Peyer's patch (tissue), 4 donors: ENCODE measurements around a stretch of chr16.

DNA sequence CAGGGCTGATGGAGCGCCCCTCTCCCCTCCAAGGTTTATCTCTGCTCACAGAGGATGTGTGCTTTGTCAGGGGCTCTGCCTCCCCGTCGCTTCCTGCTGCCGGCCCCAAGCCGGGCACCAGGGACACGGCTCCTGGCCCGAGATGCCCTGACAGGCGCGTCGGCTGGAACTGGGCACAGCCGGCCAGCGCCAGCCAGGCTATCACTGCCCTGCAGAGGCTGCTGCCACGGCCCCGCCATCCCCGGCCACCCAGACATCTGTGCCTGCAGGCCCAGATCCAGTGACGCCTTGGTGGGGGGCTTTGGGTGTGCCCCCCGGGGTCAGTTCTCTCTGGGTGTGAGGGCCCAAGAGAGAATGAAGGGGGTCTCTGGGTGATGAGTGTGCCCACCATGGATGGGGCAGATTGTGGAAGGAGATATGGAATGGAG is 95.2 kb upstream of the GSE1 start:
- PRO-cap: no peak
- RAMPAGE, long total RNA, 4 experiments: no peak in any of the 4 experiments

DNA sequence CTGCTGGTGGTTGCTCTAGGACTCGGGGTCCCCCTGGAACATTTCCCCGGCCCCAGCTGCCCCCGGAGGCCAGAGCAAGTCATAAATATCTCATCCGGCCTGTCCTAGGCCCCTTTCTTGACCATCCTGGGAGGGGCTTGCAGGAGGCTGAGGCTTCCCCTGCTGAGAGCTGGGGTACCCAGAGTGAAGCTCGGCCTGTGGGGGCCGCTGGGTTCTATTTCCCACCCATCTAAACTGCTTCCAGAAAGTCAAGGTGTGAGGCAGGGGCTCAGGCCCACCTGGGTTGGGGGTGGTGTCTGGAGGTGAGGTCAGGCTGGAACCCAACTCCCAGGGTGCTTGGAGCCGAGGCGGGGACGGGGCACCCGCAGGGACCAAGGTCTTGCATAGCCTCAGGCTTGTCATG is 51.5 kb upstream of the GSE1 start:
- PRO-cap: no peak
- RAMPAGE, long total RNA, 4 experiments: no peak in any of the 4 experiments

- PRO-cap: no peak
- RAMPAGE, long total RNA, 4 experiments: no peak in any of the 4 experiments
Measured at GRCh38 chr16:85564242-85565106, 48.6 kb upstream of the GSE1 start.

DNA sequence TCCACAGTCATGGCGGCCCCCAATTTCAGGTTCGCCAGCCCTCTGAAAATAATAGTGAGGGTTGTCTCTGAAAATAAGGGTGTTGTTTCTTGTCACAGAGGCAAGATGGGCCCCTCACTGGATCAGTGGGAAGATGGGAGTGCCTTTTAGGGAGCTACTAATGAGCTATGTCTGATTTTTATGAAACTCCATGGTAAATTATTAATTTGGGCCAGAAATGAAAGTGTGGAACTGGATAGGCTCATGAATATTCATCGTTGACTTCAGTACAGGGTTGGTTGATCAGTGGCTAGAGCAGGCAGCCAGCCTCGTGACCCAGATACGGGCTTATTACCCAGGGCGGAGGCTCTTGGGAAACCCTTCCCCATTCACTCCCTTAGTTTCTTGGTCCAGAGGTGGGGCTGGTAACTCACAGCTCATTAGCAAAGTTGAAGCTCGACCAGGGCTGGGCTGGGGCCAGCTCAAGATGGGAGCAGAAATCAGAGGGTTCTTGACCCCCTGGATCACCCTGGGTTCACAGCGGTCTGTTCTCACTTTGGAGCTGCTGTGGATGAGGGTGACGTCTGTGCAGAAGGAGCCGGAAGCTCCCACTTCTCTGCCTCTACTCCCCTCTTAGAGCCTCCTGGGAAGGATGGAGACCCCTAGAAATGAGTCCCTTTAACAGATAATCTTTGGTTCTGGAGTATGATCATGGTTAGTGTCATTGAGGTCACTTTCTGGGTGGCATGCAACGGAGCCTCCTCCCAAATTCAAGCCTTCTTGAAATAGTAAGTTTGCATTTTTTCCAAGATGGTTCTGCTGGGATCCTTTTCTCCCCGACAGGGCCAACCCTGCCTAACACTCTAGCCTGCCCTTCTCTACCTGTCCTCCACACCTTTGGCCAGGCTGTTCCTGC is 44.6 kb upstream of the GSE1 start:
- PRO-cap: bidirectional peak, plus-strand start at position 379 of the sequence, minus-strand start at position 135 of the sequence
- RAMPAGE, long total RNA, 4 experiments: no peak in any of the 4 experiments

DNA sequence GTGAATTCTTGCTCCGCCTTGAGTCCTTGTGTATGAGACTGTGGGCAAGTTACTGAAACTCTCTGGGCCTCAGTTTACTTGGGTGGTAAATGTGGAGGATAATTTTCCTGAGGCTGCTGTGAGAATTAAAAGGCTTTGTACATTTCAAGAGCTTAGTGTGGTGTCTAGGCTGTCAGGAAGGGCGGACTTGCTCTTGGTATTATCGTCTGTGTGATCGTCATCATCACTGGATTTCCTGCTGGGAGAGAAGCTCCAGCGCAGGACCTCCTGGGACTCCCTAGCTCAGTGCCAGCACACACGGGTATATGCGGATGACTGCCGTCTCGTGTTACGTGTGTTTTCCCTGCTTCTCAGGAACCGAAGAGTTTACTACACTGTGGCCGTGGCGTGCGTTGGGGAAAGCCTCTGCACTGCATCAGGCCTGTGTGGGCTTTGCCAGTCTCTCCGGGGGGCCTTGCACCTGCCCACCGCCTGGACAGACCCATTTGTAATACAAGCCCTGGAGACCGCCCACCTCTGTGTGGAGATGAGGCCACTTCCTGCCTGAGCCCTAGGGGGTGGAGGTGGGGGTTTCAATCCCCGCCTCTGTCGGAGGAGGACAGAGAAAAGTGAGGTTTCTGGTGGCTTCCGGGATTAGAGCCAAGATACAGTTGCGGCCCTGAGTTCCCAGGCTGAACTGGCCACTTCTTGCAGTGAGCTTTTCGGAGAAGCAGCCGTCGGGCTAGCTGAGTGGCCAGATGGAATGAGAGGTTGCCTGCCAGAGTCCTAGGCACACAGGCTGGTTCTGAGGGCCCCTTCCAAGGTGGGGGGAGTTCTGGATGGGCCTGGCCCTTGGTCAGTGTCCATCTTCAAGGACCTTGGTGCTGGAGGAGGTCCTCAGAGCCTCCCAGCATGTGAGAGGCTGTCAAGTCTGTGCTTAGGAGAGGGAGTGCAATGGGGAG is 43.5 kb upstream of the GSE1 start:
- PRO-cap: no peak
- RAMPAGE, long total RNA, 4 experiments: no peak in any of the 4 experiments

DNA sequence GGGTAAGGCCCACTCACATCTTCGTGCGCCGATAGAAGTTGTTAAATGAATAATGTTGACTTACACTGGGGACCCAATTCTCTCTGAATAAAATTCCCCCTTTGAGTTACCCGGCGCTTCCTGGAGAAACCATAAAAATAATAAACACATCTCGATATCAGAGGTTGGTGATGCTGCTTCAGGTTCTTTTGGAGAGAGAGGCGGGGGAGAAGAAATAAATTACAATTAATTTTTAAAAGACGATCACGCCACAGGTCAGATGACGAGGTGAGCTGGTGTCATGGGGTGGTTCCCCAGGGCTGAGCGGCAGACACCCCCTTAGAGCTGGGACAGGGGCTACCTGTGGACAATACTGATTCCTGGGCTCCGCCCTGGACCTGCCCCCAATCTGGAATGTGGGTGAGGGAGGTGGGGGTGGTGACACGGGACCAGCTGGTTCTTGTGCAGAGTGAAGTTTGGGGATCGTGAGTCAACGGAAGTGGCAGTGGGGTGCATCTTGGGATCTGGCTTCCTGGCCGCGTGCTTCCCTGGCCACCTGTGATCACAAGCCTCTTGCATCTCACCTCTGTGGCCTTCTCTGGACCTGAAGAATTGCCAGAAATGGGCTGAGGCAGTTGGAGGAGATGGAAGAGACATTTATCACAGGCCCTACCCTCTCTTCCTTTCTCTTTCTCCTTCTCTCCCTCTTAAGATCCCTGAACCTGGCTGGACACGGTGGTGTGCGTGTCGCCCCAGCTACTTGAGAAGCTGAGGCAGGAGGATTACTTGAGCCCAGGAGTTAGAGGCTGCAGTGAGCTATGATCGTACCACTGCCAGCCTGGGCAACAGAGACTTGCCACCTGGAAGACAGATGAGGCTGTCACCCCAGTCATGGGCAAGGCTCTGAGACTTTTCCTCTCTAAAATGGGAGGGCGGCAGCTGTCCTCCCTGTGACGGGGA is 13.8 kb upstream of the GSE1 start:
- PRO-cap: no peak
- RAMPAGE, long total RNA, 4 experiments: no peak in any of the 4 experiments

DNA sequence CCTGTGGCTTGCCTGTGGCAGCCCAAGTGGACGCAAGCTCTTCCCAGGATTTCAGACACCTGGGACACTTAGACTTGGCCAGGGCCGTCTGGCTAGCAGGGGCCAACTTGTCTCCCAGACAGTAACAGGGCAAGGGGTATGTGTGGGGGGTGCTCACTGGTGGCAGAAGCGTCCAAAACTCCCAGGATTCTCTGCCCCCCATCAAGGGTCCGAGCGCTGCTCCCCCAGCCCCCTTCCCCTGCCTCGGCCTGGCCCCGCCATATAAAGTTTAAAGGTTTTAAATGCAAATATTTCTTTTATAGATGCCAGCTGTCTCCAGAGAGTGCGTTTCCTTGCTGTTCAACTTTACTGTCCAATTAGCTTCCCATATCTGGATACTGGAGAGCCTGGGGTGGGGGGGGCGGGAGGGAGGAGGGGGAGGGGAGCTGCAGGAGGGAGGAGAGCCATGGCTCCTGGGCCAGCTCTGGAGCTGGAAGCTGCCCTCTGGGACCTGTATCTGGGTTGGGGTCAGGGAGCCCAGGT is 6.4 kb upstream of the GSE1 start:
- PRO-cap: no peak
- RAMPAGE, long total RNA, 4 experiments: no peak in any of the 4 experiments

DNA sequence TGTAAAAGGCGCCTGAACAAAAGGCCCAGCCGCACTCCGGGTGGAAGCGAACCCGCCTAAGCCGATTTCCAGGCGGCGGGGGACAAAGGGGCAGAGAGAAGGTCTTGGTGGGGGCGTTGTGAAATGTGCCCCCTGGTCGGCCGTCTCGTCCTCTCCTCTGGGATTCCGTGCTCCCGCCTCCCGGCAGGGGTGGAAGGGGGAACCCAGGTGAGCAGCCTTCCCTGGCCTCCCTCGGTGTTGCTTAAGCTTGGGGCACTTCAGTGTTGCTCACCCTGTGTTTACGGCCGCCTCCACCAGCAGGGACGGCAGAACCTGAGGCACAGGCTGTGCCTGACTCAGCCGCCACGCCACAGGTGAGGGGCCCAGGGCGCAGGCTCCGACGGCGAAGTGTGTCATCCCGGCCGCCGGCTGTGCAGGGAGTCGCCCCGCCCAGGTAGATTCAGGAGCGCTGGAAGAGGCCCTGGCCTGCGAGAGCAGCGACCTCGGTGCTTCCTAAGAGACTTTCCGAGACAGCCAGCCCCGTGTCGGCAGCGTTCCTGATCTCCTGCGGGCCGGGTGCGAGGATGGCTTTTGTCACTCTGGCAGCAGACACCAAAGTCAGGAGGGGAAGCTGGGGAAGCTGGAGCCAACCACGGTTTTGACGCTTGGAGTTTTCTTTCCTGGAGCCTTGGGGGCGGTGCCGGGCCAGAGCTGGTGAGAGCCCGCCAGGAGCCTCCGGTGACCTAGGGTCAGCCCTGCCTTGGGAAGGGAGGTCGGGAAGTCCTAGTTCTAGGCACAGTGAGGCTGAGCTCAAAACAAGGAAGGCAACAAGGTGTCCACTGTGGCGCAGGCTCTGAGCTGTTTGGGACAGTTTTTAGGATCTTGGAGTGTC is 2.0 kb downstream of the GSE1 start:
- PRO-cap: bidirectional peak, plus-strand start at position 442 of the sequence, minus-strand start at position 314 of the sequence
- RAMPAGE, long total RNA, 4 experiments: no peak in any of the 4 experiments

DNA sequence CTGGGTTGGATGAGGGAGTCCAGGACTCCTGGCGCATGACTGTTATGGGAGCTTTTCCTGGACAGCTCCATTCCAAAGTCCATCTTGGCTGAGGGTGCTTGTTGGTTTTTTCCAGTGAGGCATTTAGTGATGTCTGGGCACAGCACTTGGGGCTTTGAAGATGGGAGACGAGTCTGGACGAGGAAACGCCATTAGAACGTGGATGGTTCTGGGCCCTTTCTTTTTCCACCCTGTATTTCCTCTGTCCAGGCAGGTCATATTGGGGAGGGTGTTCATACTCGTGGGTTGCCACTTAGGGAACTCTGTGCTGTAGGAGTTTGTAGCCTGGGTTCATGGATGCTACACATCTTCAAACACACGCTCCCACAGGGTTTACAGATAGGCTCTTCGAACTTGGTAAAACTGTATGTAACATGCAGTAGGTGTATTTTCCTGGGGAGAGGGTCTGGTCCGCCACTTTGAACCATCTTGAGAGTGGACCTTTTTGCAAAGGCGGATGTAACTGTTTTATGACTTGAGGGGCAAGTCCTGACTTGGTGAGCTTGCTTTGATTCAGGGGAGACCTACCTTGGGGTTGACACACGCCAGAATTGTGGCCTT is 9.1 kb downstream of the GSE1 start:
- PRO-cap: no peak
- RAMPAGE, long total RNA, 4 experiments: no peak in any of the 4 experiments

DNA sequence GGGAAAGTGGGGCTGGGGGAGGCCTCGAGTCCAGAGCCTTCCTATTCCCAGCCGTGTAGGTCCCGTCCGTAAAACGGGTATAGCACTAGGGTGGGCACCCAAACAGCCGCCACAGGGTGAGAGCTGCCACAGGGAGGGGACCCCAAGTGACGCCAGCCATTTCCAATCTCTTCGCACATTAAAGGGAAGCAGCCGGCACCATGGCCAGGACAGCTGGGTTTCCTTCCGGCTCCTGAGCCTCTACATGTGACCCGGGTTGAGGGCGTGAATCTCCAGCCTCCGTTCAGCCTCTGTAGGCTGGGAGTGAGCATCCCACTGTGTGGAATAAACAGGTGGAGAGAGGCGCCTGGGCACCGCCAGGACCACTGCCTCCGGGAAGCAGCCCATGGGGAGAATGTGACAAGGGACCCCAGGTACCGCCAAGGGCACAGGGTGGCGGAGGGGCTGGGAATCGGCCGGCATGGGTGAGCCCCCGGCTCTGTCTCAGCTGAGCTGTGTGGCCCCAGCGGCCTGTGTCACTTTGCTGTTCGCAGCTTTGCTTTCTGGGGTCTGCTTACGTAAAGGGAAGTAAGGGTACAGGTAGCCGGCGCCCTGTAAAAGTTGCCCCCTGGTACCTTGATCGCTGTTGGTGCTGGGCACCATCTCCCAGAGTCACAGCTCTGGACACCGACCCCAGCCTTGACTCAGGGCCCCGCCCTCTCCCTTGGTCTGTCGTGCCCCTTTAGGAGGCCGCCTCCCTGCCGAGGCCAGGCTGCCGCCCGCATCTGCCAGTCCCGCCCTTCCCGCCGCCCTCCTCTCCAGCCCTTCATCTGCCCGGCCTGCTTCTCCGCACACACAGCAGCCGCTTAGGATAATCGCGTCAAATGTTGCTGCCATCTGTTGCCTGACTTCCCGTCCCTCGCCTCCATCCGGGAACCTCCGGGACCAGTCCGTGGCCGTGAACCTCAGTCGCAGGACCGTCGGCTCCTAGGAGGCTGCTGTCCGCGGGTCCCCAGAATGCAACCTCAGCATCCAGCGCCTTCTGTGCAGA is 11.6 kb downstream of the GSE1 start:
- PRO-cap: no peak
- RAMPAGE, long total RNA, 4 experiments: no peak in any of the 4 experiments

DNA sequence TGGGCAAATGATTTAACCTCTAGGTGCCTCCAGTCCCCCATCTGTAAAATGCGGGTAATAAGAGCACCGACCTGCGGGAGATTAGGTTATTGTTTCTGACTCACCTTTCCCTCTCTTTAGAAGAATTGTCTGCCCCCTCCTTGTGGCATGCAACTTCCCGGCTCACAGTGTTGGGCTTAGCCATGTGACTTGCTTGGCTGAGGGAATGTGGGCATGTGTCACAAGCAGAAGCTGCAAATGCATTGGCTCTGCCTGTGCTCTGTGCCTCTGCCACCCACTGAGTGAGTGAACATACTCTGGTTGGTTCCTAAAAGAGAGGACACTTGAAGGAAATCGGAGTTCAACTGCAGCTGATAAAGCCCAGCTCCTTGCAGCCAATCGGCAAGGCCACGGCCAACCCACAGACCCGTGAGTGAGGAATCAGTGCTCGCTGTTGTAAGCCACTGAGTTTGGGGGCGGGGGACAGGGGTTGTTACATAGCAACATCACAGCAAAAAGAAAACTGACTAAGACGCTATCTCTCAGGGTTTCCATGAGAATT is 10.8 kb upstream of the GINS2 start:
- PRO-cap: no peak
- RAMPAGE, long total RNA, 4 experiments: no peak in any of the 4 experiments

- PRO-cap: unidirectional peak, plus-strand start at chr16:85735578
- RAMPAGE, long total RNA, 4 experiments: no peak in any of the 4 experiments
Measured at GRCh38 chr16:85735002-85735827, 15.7 kb downstream of the C16orf74 start.

GRCh38 chr16:85799891-85800986 is 744 bp downstream of the COX4I1 start:
- PRO-cap: no peak
- RAMPAGE, long total RNA, 4 experiments: no peak in any of the 4 experiments

GRCh38 chr16:85801078-85801388 is 1.5 kb downstream of the COX4I1 start:
- PRO-cap: no peak
- RAMPAGE, long total RNA, 4 experiments: start-site peak on the plus strand in 2 of 4 experiments, at chr16:85801207-85801272 at its widest, 34 to 1,140 reads per replicate

DNA sequence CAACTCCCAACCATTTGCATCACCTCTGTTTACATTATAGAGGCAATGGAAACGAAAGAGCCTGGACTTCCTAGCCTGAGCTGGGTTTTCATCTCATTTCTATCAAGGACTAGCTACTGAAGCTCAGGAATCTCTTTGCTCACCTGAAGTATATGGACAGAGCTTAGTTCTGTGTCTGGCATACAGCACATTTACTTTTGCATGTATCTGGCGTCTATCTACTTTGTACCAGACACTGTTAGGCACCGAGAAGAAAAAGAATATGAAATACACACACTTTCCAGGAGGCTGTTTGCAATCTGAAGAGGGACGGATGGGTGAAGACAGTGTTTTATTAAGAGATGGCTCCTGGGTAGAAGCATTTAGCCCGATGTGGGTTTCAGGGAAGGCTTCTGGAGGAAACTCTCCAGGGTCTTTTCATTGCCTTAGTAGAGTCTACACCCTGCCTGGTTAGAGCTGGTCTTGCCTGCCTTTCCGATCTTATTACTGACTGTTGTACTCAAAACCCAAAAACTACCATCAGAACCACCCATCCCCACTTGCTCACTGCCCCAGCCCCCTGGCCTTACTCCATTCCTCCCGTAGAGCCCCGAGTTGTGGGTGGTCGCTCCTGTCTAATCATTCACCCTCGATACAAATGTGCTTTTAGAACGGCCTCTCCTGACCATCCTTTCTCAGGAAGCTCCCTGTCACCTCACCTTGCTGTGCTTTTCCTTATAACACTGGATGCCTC is 2.3 kb downstream of the COX4I1 start:
- PRO-cap: no peak
- RAMPAGE, long total RNA, 4 experiments: no peak in any of the 4 experiments

GRCh38 chr16:85805723-85806458 is 6.4 kb downstream of the COX4I1 start:
- PRO-cap: no peak
- RAMPAGE, long total RNA, 4 experiments: no peak in any of the 4 experiments

DNA sequence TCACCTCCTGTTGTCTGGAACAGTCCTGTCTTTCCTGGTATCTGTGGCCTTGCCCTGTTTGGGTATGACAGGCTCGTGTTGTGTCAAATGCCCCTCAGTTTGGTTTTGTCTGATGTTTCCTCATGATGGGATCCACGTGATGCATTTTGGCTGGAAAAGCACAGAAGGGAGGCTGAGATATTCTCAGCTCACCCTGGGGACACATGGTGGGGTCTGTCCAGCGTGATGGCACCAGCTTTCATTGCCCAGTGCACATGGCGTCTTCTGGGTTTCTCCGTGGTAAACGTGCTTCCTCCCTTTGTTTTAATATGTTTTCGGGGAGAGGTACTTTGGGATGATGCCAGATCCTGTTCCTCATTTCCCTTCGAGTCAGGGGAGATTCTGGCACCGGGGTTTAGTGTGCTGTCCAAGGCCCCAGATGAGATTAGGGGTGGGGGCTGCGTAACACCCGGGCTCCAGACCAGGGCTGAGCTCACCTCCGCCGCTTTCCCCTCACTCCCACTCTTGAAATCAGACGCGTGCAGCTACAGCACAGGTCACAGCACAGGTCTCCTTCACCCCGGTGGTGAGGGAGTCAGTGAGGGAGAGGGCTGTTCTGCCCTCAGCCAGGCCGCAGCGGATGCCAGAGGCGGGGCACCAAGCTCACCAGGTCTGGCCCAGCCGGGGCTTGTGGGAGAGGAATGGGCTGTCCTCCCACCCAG is 33.8 kb downstream of the COX4I1 start:
- PRO-cap: no peak
- RAMPAGE, long total RNA, 4 experiments: no peak in any of the 4 experiments

- PRO-cap: no peak
- RAMPAGE, long total RNA, 4 experiments: no peak in any of the 4 experiments
Measured at GRCh38 chr16:85838287-85838740, 38.8 kb downstream of the COX4I1 start.

- PRO-cap: unidirectional peak, plus-strand start at chr16:85902215
- RAMPAGE, long total RNA, 4 experiments: no peak in any of the 4 experiments
Measured at GRCh38 chr16:85901767-85902415, 2.9 kb downstream of the IRF8 start.

DNA sequence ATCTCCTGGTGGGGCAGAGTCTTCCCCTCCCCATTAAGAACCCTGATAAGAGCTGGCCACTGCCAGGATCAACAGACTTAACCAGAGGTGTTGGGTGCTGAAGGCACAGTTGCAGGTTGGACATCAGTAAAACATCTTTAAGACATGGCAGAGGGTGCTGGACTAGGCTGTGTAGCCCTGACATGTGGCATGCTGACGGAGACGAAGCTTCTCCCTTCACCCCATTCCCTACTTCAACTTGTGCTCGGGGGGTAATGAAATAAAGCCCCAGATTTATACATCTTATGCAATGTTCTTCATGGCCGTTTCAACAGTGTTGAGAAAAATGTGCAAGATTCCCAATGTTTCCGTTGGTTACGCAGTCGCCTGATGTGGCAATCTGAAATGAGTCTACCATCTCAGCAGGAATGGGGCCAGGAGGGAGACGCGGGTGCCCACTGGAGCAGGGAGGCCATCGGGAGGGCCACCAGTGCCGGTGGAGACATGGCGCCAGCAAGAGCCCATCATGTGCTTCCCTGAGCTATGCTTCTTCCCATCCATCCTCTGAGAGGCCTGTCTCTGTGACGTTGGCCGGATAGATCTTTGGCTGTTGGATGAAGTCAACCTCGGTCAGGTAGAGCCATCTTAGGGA is 6.3 kb downstream of the IRF8 start:
- PRO-cap: no peak
- RAMPAGE, long total RNA, 4 experiments: no peak in any of the 4 experiments